ENCODE measurements around the gene NEUROD2.

DNA sequence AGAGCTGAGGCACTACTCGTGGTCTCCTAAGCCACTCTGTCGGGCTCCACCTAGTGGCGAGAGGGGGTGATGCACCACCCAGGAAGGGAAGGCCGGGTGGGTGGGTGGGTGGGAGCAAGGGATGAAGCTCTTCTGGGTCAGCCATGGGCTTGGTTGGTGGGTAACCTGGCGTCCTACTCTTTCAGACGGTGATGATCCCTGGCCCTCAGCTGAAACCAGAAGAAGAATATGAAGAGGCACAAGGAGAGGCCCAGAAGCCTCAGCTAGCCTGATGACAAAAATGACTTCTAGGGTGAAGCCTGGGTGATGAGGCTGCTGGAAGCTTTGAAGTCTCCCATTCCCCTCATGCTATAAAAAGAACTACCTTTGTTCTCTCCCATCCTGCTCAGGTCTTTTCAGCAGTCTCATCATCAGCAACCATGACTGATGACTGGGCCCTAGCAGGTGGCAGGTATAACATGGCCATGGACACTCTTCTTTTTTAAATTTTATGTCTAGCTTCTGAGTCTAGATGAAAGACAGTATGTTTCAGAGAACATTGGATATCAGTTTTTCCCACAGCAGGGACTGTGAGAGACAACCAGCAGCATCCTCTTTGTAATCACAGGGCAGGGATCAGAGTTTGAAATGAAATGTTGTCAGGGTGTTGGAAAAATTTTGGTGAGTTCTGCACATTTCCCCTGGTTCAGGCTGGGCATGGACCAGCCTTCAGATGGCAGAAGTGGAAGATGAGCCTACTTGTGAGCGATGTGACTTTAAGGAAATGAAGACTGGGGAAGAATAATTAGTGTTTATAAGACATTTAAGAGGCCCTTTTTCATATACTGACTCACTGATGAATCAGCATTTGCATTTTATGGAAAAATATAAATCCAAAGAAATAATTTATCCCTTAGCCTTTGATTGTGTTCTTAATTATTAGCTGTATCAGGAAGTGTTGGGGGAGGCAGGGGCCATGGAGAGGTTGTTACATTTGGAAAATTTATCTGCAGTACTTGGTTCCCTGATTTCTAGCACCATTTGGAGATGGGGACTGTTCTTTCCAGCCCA, 21.1 kb downstream of the GPR179 start:
- PRO-cap, result no peak

DNA sequence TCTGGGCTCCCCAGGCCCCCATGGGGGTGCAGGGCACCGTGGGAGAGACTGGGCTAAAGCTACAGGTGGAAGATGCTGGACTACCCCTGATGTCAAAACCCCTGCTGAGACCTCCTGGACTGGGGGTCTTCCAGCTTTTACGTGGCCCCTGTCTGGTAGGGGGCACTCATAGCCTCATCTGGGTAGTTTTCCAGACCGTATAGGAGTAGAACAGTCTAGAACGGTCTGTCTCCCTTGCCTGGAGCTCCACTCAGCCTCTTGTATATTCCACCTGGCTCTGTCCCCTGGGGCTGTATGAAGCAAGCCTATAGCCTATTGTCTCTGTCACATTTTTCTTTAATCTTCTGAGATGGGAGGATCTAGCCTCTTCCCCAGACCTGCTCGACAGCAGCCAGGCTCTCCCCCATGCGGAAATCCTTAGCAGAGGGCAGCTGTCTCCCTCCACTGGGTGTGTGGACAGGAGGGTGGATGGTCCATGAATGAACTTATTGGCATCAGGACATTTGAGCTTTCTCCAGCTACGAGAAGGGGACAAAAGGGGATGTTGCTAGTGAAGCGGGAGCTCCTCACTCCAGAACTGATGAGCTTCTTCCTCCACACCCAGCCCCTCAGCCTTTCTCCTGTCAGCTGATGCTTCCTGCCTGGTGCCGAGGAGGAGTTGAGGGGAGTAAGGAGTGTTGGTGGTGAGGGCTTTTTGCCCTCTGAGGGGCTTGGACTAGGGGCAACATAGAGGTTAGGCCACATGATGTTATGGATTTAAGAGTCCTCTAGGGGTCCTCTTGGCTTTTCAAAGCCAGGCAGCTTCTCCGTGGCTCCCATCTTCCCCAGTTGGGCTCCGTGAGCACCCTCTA, 27.8 kb downstream of the ARHGAP23 start:
- PRO-cap, result no peak

DNA sequence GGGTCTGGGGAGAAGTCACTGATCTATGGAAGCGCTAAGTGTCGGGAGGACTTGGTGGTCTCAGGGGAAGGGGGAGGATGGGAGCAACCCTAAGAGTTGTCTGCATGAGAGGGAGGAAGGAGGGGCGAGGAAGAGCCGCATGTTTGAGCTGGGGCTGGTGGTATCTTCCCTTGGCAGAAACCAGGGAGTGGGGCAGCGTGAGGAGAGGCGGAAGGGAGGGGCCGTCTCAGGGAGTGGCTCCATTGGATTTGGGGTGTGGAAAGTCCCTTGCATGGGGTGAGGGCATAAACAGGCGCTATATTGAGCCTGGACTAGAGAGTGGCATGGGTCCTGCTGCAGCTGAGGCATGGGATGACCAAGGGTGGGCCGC, 55.8 kb downstream of the ARHGAP23 start:
- PRO-cap, result no peak

- PRO-cap, result no peak
These were observed 81.4 kb downstream of the ARHGAP23 start for GRCh38 chr17:38509688-38510011.

DNA sequence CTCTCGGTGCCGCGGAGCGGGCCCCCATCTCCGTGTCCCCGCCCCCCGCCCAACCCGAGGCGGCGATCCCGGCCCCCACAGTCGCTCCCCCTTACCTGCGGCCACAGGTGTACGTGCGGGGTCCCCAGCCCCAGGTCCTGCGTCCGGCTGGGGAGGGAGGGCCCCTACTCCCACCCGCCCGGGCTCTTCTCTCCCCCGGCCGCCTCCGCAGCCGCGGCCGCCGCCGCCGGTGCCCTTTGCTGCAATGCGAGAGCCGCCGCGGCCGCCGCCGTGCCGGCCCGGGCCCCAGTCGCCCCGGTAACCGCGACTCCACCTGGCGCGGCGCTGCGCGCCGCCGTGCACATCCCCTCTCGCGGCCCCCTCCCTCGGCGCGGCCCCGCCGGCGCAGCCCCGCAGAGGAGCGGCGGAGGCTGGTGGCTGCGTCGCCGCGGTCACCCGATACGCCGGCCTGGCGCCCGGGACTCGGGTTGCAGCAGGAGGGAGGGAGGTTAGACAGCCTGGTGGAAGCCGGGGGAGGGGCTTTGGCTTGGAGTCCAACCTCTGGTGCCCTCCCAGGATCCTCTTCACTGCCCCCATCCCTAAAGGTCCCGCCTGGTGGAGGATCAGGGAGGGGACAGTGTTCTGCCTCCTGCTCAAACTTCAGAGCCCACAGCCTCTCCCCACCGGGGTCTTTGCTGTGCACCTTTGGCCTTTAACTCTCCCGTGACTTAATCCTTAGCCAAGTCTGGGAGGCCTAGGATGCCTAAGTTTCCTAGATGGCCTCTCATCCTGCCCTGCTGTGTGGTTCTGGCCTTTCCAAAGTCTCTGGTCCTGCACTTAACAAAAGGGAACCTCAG, 33.0 kb downstream of the SRCIN1 start:
- PRO-cap, result no peak

GRCh38 chr17:38685535-38685915, 10.8 kb upstream of the EPOP start:
- PRO-cap, result no peak

DNA sequence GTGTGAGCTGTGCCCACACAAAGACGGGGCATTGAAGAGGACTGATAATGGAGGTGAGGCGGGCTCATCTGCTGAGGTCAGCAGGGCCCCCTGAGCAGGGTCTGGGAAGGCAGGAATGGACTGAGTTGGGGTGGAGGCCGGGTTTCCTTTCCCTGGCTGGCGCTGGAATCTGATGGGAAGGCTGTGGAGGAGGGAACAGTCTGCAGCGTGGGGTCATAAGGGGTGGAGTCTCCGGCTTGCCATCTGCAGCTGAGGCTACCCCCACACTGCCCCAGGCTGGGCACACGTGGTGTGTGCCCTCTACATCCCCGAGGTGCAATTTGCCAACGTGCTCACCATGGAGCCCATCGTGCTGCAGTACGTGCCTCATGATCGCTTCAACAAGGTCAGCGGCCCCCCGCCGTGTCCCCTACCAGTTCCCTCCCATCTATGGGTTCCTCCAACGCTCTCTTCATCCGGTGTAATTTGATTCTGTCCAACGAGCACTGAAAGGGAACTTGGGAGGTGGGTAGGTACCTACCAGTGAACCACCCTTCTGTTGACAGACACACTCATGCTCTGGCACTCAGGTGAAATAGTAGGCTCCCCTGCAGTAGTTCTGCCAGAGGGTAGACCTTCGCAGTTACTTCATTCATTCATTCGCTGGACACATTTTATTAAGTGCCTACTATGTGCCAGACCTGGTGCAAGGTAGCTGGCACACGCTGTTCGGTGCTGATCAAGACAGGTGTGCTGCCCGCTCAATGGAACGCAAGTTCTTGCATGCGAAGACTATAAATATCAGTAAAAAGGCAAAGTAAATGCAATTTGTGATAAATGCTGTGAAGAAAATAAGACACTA, 2.6 kb downstream of the MLLT6 start:
- PRO-cap, result no peak

GRCh38 chr17:38731795-38732275, 1.7 kb downstream of the CISD3 start:
- PRO-cap, result no peak

DNA sequence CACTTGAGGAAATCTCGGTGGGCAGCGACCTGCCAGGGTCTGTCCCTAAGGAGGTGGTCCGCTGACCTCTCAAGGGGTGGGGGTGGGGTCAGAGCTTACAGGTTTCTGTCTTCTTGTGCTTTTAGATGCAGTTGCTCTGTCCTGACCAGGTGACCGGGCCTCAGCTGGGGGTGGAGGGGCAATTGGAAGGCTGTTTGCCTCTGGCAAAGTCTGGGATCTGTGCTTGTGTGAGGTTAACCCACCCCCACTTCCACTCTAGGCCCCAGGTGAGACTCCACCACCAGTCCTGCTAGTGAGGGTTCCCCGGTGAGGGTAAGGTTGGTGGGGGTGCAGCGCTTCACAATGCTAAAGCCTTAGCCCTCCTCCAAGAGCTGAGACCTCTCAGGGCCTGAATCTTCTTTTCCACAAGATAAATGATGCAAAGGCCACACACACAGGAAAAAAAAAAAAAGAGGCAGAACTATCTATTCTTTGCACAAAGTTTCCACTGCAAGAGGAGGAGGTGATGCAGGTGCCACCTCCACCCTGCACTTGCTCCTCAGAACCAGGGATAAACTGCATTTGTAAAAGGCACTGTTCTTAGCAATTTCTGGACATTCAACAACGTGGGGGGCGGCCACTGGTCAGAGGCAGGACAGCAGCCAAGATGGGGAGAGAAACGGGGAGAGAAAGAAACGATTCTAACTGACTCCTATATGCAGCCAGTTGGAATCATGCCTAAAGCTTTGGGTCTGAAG, 4.1 kb downstream of the CISD3 start:
- PRO-cap, result no peak

GRCh38 chr17:38796841-38797468, 2.4 kb downstream of the PIP4K2B start:
- PRO-cap, result no peak

DNA sequence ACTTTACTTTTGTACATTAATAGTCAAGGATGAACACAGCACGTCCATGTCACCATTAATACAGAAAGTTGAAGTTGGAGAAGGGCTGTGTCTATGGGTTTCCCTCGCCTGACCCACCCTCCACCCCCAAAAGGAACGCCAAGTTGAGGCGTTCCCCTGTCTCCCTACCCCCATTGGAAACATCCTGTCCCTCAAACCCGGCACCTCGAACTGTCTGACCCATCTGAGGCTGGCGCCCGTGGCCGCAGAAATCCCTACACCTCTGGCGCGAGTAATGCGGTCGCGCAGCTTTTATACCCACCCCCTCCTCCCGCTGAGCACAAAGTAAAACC, 1.1 kb upstream of the LASP1 start:
- PRO-cap, result unidirectional peak, minus-strand start at position 212 of the sequence; unidirectional peak, minus-strand start at position 264 of the sequence

- PRO-cap, result no peak
These were observed 10.0 kb downstream of the LASP1 start for GRCh38 chr17:38879732-38880364.

DNA sequence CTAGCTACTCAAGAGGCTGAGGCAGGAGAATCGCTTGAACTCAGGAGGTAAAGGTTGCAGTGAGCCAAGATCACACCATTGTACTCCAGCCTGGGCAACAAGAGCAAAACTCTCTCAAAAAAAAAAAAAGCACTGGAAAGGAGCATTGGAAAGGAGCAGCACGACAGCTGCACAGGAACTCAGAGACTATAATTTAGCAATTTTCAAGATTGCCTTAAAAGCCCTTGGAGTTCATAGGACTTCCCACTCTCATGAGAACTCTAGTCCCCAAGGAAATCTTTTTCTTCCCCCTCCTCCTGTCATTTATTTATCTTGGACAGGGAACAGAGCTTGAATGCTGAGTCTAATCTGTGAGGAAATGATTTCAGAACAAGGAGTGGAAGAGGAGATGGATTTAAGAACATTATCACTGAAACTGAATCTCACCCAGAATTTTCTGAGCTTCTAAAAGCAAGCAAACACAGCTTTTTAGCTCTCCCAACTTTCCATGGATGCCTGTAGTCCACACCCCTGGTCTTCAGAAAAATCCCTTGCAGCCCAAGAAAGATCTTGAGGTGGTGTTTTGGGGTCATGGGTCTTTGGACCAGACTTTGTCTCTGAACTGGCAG, 68.9 kb downstream of the PLXDC1 start:
- PRO-cap, result no peak

- PRO-cap, result no peak
These were observed 51.7 kb downstream of the PLXDC1 start for GRCh38 chr17:39099521-39100285.

DNA sequence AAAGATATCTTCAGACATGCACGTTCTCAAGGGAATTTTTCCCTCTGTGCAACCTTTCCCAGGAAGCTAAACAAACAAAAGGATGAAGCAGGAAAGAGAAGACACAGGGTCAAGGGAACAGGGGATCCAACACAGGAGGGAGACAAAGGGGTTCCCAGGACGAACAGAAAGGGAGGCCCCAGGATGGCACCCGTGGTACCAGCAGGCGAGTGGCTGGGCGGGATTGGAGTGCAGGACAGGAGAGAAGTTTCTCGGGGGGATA, 13.9 kb downstream of the PLXDC1 start:
- PRO-cap, result no peak

DNA sequence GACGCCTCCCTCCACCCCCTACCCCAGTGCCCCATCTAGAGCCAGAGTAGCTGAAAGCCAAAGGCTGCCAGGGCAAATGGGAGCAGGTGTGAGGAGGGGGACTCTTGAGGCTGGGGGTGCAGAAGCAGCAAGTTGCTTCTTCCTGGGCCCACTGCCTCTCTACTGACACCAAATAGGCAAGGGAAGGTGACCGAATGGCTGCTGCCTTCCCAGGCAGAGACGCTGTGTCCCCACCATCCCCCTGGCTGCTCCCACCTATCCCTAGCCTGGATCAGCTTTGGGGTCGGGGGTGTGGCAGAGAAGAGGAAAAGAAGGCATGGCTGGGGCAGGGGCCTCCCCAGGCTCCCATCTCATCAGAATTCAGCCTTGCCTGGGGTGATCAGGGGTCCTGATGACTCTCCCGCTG, 775 bp downstream of the PLXDC1 start:
- PRO-cap, result no peak

- PRO-cap, result no peak
These were observed 1.2 kb downstream of the CACNB1 start for GRCh38 chr17:39196186-39196764.

GRCh38 chr17:39199623-39200124, 409 bp upstream of the RPL19 start:
- PRO-cap, result bidirectional peak, plus-strand start at chr17:39200327, minus-strand start at chr17:39200009

GRCh38 chr17:39401708-39403012, 734 bp upstream of the FBXL20 start:
- PRO-cap, result bidirectional peak, plus-strand start at chr17:39401798, minus-strand start at chr17:39401601; unidirectional peak, minus-strand start at chr17:39402611

GRCh38 chr17:39607394-39608250, at the start of gene NEUROD2:
Gene NEUROD2 (minus strand): TSS chr17:39607920.
- PRO-cap, result no peak

All from jejunum (tissue), 1 donor.